Parietal lobe (tissue), 2 donors: ENCODE measurements around a stretch of chr7.

GRCh38 chr7:65631-65981 lies 126.8 kb upstream of the FAM20C start:
- RAMPAGE, long total RNA, result no peak

DNA sequence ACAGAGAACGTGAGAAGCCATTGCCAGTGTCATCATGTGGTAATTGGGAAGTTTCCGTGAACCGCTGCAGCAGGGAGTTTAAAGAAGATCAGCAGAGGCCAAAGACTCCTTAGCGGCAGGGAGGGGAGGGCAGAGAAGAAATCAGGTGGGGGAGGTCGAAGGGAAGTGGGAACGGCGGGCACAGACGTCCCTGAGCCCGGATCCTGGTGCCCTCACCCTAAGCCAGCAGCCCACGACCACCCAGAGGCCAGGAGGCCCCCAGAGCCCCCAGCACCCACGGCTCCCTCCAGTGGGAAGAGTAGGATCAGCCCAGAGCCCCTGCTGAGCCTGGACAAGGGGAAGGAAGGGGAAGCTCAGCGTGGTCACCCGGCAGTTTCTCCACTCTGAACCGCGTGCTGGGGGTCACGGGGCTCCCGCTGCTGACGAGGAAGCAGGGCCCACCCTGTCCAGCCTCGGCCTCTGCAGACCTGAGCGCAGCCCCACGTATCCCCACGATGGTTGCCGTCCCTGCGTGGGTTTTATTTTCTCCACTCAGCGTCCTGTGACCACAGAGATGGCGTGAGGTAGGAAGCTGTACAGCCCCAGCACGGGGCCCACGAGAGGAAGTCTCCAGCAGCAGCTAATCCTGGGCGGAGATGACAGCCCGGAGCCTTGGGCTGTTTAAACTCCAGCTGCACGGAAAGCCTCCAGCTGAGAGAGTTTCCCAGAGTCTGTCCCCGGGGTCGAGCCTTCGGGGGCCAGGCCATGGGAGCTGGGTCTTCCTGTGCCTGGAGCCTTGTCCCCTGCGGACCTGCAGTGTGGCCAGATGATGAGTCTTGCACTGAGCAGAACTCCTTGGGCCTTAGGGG lies 73.1 kb upstream of the FAM20C start:
- RAMPAGE, long total RNA, result no peak

DNA sequence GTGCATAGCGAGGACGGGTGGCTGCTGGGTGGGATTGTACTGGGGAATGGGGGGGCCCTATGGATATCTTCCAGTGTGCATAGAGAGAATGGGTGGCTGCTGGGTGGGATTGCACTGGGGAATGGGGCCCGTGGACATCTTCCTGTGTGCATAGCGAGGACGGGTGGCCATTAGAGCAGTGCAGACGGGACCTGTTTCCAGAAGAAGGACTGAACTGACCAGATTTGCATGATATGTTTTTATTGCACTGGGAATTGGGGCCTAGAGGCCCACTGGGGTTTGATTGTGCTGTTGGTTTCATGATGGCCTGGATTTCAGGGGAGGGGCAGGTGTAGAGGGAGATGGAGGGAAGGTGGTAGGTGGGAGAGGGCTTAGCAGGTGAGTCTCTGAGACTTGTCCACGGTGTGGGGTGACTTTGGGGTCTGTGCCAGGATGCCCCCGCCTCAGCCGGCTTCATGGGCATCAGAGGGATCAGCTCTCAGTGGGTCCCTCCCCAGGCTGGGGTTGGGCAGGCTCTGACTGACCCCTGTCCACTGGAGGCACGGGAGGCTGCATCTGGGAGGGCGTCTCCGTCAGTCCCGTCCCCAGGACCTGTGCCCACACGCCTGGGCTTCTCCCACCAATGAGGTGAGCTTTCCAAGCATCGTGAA lies 10.4 kb downstream of the FAM20C start:
- RAMPAGE, long total RNA, result no peak

DNA sequence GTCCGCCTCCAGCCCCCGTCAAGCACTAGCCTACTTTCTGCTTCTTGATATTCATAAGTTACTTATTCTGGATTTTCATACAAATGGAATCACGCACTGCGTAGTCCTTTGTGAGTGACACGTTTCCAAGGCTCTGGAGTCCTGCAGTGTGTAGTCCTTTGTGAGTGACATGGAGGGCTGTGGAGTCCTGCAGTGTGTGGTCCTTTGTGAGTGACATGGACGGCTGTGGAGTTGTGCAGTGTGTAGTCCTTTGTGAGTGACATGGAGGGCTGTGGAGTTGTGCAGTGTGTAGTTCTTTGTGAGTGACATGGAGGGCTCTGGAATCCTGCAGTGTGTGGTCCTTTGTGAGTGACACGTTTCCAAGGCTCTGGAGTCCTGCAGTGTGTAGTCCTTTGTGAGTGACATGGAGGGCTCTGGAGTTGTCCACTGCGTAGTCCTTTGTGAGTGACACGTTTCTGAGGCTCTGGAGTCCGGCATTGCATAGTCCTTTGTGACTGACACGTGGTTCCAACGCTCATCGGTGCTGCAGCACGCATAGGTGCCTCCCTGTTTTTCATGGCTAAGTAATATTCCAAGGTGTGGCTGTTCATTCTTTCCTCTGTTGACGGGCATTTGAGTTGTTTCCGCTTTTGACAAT lies 20.7 kb downstream of the FAM20C start:
- RAMPAGE, long total RNA, result no peak

DNA sequence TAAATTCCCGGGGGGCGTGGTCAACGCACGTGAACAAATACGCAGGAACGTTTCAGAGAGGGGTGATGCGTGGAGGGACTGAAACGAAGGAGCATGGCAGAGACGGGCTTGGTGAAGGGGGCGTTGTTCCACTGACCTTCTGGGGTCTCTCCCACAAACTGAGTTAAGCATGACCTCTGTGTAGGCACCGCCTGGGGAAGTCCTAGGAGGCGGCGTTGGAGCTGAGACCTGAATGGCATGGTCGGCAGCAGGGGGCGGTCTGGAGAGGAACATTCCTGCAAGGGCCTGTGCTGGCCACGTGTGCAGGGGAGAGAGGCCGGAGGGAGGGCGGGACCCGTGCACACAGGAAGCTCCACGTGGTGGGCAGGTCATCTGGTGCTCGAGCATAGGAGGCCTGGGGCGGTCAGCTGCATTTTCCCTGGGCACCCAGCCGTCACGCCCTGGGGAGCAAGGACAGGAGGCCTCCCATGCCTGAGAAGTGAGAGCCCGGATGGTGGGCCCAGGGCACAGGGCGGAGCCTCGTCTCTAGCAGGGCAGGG lies 28.1 kb downstream of the FAM20C start:
- RAMPAGE, long total RNA, result no peak

- RAMPAGE, long total RNA, result no peak
Measured at GRCh38 chr7:233306-234447, 41.3 kb downstream of the FAM20C start.

DNA sequence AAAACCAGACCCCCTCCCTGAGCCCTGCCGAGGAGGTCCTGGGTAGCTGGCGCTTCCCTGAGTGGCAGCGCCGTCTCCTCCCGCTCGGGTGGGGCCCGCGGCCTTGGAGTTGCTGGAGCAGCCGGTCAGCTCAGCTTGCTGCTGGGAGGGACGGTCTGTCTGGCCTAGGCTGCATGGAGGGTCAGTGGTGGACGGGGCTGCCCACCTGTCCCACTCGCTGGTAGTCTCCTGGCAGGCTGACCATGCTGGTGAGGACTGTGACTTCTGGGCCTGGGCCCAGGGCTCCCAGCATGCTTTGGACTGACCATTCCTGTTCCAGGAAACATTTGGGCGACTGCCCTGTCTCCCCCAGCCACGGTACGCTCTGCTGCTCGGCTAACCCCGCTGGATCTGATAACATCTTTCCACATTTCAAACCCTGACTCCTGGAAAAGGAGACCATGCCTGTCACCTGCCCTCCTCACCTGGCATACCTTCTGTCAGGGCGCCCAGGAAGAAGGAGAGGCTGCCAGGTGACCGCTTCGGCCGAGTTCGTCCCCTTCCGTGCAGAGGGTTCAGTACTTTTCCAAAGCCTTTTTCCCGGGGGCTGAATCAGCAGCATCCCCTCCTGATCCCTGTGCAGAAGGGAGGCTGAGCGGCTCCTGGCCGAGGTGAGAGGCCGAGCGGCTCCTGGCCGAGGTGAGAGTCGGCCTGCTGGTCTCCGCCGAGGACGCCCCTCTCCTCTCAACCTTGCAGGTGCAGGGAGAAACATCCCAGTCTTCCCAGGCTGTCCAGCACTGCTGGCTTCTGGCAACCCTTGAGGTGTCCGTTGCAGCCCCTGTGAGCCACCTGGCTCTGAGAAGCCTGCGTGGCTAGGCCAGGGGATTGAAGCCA lies 43.4 kb downstream of the FAM20C start:
- RAMPAGE, long total RNA, result no peak

- RAMPAGE, long total RNA, result no peak
Measured at GRCh38 chr7:240036-241290, 48.1 kb downstream of the FAM20C start.

- RAMPAGE, long total RNA, result no peak
Measured at GRCh38 chr7:251056-251353, 39.0 kb upstream of the FOXL3 start.

GRCh38 chr7:252716-253674 lies 37.0 kb upstream of the FOXL3 start:
- RAMPAGE, long total RNA, result no peak

- RAMPAGE, long total RNA, result no peak
Measured at GRCh38 chr7:259499-260390, 30.2 kb upstream of the FOXL3 start.

GRCh38 chr7:294342-295077 lies 4.5 kb downstream of the FOXL3 start:
- RAMPAGE, long total RNA, result no peak

- RAMPAGE, long total RNA, result no peak
Measured at GRCh38 chr7:319572-319854, 29.5 kb downstream of the FOXL3 start.

DNA sequence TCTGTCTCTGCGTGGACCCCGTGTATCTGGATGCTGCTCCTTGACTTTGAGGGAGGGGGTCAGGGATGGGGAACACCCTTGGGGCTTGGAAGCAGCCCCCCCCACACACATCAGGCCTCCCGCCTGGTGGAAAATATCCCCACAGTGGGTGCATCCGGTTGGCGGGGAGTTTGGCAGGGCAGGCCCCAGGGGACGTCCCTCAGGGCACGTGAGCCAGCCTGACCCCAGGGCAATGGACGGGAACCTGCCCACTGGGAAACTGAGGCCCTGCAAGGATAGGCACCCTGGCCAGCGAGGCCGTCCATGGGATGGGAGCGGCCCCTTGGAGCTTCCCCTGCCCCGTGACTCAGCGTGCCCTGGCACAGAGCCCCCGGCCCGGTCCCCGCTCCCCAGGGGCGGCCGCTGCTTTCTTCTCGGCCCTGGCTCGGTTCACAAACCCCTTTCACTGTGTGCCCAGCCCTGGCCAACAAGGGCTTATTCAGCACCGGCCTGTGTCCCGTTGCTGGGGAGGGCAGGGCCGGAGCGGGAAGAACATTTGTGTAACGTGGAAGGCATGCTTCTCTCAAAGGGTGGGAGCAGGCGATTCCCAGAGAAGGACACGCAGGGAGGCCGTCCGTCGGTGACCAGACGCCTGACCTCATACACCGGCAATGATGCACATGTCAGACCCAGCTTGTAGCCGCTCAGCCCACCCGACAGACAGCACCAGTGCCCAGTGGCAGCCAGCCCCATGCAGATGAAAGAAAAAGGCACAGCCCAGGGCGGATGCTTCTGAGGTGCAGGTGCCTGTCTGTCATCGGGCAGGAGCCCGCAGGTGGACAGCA lies 94.6 kb downstream of the PDGFA start:
- RAMPAGE, long total RNA, result no peak

- RAMPAGE, long total RNA, result no peak
Measured at GRCh38 chr7:435107-435579, 84.5 kb downstream of the PDGFA start.

GRCh38 chr7:460497-461113 lies 59.0 kb downstream of the PDGFA start:
- RAMPAGE, long total RNA, result no peak

GRCh38 chr7:503549-504179 lies 16.0 kb downstream of the PDGFA start:
- RAMPAGE, long total RNA, result no peak

GRCh38 chr7:520563-520841 lies 856 bp upstream of the PDGFA start:
- RAMPAGE, long total RNA, result no peak

DNA sequence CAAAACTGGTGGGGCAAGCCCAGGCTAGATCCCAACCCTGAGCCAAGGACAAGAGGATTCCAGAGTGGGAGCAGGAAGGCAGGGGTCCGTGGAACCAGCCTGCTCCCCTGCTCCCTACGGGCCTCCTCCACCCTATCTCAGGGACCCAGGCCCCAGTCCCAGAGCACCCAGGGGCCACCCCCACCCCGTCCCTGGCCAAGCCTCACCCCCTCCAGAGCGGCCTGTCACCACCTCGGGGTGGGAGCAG lies 20.3 kb upstream of the PDGFA start:
- RAMPAGE, long total RNA, result no peak

DNA sequence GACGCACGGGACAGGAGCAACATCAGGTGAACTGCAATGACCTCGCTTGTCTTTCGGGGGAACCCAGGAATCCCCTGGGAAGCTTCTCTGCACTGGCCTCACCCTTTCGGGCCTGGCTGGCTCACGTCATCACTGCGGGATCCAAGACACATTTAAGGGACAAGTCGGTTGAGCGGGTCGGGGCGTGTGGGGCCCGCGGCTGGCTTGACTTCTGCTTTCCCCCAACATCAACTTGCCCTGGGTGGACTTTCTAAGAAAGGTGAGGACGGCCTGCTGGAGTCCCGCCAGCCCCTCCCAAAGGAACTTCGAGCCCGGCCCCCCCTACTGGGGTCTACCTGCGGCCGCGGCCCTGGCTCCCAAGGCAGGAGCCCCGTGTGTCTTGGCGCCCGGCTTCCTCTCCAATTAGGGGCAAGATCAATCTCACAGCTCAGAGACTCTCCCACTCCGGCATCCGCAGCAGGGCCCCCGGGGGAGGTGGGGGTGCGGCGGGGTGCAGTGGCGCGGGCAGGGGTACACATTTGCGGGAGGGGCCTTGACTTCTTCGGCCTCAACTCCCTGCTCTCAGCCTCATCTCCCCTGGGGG lies 29.9 kb upstream of the PDGFA start:
- RAMPAGE, long total RNA, result no peak